GM19240 (cell line): ENCODE data around the genes KIF5C, LYPD6 and RIF1.

- RRBS = no CpG with 5 or more reads among the region's 5 CpGs
Measured at GRCh38 chr2:148705229-148705932, 60.8 kb downstream of the EPC2 start.

DNA sequence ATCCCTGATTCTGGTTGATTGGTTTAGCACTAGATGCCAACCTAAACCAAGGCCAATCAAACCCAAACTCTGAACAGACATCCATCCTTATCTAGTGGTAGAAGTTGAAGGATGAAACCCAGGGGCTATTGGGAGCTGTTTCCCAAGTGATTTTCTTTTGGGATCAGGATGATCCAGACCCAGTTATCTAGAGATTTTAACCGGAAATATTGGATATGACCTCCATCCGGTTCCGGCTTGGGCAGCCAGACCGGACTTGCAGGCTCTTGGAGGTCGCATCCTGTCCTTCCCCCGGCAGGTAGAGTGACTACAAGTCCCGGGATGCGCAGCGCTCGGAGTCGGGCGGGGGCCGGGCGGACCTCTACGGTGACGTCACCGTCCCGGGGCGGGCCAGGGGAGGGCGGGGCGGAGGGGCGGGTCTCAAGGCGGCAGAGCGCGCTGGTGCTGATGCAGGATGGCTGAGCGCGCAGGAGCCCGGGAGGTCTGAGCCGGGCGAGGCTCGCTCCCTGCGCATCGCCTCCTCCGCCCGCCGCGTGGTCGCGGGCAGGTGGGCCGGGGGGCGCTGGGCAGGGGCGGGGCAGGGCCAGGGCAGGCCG lies at the start of gene KIF5C:
Gene KIF5C, plus strand, starts transcription at position 431 of the 596 bp plus-strand sequence.
- RRBS = 2% methylated on average over 25 of the region's 43 CpGs

DNA sequence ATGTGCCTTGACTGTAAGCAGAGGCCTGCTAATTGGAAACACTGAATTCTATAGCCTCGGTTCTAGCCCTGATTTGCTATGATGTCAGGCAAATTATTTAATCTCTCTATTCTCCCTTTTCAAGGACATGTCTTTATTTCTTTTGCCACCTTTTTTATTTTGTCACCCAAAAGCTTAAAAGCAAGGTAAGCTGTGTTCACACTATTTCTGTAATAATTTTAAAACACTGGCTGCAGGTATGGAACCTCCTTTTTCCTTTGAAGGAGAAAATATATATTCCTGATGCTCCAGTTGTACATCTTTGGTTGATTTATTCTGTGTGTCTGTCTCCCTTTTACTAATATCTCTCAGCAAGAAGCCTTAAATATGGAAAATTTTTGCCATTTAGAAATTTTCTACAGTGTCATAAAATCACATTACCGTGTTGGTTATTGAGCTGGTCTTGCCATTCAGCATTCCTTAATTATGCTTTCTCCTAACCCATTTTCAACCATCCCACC lies 47.3 kb downstream of the KIF5C start:
- RRBS = no CpG with 5 or more reads among the region's 2 CpGs

GRCh38 chr2:149037758-149038265 lies 687 bp upstream of the LYPD6B start:
- RRBS = no CpG with 5 or more reads among the region's 10 CpGs

- RRBS = 2% methylated on average over 59 of the region's 105 CpGs
Measured at GRCh38 chr2:149329765-149330912, at the start of gene LYPD6. LYPD6 (plus strand) TSS chr2:149330587.

DNA sequence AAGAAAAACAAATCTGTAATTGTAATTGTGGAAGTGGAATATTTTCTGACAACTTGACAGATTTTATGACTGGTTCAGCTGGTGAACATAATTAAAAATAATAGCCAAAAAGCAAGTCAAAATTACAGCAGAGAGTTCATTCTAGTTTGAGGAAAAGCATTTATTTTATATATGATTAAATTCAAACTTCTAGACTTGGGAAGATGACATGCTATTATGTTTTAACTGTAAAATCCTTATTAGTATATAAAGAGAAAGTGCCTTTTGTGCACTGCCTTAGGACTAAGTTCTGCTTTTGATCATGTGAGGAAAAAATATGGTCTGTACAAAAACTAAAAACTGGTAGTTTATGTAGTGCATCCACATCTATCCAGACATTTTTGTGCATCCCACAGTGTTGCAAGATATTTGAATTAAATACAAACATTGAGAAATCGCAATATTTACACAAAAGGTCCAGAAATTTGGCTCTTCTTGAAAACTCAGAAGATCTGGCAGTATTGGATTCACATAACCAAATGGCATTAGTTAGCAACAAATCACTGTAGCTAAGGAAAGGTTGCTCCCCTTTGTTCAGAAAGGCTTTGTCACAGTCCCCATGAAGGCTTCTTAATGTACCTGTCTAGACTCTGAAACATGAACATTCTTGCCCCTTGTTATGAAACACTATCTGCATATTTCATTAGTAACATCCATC lies 2.4 kb downstream of the MMADHC start:
- RRBS = no CpG with 5 or more reads among the region's 1 CpG

- RRBS = no CpG with 5 or more reads among the region's 2 CpGs
Measured at GRCh38 chr2:149868582-149869018, 281.0 kb upstream of the MMADHC start.

DNA sequence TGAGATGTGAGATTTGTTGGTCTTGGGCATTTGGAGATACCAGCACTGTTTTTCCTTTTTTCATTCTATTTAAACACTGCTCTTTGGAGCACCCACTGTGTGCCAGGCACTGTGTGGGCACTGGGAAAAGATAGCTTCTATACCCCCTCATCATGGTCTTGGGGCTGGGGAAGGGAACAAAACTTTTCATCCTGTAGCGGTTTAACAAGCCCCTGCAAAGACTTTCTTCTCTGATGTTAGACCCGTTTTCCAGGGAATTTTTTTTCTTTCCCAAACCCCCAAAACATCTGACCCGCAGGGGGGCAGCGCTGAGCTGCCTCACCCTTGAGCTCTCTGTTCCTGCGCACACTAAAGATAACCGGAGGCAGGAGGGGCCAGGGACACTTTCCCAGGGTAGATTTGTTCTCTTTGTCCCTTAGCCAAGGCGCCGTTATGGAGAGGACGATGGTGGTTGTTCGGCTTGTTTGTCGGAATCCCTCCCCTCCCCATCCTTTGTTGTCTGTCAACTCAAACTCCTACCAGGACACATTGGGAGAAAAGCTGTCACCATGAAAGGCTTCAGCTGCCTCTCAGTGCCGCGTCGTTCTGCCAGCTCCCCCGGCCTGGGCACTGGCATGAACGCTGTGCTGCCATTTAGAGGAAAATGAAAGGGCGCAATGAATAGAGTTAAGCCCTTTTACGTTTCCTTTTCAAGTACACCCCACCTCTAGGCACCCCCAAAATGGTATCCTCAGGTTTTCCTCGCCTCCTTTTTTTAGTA lies 62.4 kb downstream of the RND3 start:
- RRBS = no CpG with 5 or more reads among the region's 19 CpGs

DNA sequence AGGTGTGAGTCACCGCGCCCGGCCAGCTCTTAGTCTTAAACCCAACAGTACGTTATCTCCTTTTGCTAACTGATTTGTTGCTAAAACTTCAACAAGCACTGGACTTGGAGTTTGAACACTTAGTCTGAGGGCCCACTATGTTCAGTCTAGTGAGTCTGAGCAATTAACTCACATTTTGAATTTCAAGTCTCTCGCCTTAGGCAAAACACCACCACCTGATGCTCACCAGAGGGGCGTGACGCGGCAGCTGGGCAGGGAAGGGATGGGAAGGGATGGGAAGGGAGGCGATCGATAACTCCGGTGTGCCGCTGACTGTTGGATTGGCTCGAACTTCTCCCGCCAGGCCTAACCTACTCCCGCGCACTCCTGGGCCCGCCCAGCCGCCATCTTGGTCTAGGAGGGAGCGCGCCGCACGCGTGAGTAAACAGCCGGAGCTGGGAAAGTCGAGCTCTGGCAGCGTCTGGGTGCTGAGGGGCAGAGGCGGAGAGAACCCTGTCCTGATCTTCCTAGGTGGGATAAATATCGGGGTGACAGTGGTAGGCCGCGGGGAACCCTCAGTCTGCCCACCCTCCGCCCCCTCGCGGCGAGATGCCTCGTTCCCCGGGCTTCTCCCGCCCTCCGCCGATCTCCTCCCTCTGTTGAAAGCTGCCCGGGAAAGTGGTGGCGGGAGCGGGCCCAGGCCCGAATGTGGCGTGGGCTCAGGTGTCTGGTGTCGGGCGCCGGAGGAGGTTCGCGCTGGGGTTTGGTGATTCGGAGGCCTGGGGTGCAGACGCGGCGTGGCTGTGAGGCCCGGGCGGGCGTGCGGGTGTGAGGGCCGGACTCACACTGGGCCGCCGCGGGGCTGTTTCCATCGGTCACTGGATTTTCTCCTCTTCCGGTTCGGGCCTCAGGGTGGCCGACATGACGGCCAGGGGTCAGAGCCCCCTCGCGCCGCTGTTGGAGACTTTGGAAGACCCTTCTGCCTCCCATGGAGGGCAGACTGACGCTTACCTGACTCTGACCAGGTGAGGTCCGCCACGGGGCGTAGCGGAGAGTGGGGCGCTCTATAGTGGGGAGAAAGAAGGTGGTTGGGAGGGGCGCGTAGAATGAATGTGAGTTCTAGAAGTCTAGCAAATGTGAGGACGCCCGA lies at the start of gene RIF1:
Gene RIF1, plus strand, starts transcription at position 379 of the 1,129 bp plus-strand sequence.
- RRBS = 3% methylated on average over 25 of the region's 79 CpGs

GRCh38 chr2:151462132-151462365 lies 52.3 kb downstream of the RIF1 start:
- RRBS = no CpG with 5 or more reads among the region's 3 CpGs

DNA sequence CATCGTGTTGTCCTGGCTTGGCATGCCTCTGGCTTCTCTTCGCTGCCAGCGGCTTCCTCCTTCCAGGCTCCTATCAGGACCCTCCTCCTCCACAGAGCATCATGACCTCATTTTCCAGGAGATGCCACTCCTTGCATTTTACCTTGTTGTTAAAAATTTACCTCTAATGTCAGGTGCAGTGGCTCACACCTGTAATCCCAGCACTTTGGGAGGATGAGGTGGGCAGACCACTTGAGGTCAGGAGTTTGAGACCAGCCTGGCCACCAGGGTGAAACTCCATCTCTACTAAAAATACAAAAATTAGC lies 35.8 kb upstream of the NEB start:
- RRBS = no CpG with 5 or more reads among the region's 3 CpGs

- RRBS = no CpG with 5 or more reads among the region's 3 CpGs
Measured at GRCh38 chr2:151805176-151805866, 22.9 kb downstream of the ARL5A start.

GRCh38 chr2:151806200-151807043 lies 21.8 kb downstream of the ARL5A start:
- RRBS = no CpG with 5 or more reads among the region's 6 CpGs

GRCh38 chr2:151826488-151827306 lies 1.5 kb downstream of the ARL5A start:
- RRBS = no CpG with 5 or more reads among the region's 7 CpGs

DNA sequence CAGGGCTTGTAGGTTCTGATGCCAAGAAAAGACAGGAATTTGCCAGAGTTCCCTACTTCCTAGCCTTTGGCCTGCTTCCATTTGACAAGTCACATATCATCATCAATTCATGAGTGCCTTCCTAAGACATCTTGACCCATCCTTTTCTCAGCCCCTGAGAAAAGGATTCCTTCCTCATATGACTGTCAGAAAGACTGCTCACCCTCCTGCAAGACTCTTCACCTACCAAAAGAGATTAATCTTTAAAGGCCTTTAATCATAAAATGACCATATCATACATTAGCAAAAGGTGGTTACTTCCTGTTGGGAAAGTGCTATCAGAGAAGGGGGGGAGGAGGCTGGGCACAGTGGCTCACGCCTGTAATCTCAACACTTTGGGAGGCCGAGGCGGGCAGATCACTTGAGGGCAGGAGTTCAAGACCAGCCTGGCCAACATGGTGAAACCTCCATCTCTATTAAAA lies 3.3 kb downstream of the STAM2 start:
- RRBS = no CpG with 5 or more reads among the region's 3 CpGs

DNA sequence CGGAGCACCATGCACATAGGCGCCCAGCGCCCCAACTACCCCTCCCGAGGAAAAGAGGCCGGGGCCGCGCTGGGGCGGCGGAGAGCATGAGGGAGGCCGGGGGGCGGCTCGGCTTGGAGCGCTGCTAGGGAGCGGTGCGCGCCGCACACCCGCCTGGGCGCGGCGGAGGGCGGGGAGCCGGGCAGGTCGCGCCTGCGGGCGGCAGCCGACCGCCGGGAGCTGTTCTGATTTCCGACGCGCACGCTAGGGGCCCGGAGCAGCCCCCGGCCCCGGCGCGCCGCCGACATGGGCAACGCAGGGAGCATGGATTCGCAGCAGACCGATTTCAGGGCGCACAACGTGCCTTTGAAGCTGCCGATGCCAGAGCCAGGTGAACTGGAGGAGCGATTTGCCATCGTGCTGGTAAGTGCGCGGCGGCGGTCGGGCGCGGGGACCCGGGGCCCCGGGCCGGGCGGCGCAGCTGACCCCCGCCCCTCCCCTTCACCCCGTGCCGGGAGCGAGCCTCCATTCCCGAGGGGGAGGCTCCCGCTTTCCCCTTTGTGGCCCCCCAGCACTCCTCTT lies 425 bp downstream of the FMNL2 start:
- RRBS = 3% methylated on average over 35 of the region's 67 CpGs

DNA sequence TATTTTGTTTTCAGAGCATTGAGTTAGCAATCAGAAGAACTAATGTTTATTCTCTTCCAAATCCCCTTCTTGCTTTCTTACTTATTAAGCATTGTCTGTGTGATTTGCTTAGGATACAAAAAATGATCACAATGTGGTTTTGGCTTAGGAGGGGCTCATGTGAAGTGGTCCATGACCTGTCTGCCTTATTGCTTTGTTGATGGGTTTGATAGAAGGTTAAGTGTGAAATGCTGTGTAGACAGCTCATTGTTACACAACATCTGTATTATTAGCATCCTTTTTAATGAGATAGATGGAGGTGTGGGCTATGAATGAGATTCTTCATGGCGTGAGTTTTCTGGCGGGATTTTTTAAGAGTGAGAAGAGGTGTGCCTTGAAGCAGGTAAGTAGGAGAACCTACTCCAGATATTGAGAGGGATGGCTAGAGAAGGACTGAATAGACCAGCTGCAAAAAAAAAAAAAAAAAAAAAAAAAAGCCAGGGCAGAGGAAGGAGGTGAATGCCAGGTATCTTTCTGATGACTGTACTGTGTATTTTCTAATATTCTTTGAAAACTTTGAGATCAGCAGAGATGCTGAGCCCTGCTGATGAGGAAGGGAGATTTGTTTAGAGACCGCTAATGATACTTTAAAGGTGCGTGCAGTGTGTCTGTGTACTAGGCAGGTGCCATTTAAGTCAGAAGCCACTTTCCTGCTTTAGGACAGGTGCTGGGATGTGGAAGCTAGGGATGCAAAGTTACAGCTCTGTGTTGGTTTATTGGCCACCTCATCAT lies 43.7 kb downstream of the FMNL2 start:
- RRBS = no CpG with 5 or more reads among the region's 4 CpGs

GRCh38 chr2:152390891-152391458 lies 56.0 kb downstream of the FMNL2 start:
- RRBS = no CpG with 5 or more reads among the region's 2 CpGs

GRCh38 chr2:152396656-152397086 lies 61.7 kb downstream of the FMNL2 start:
- RRBS = no CpG with 5 or more reads among the region's 1 CpG

DNA sequence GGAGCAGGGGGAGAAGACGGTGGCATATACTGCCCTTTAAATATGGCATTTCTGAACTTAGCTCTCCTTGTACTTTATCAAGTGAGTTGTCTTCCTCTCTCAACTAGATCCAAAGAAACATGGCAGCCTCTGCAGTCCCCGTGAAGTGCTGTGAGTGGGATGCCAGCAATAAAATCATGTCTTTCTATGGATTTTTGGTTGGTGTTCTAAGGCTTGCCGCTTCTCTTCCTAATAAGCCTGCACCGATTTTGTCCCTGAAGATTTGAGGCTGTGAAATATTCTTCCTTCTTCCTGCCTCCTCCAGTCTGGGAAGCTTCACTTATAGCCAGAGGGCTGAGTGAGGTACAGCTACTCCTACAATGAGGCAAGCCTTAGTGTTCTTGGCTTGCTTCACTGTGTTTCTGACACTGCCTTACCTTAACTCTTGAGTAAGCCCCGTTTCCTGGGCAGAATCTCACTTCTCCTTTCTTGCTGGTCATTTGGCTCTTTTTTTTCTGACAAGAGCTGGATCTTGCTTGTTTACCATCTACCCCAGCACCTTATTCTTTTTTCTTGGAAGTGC lies 131.8 kb downstream of the FMNL2 start:
- RRBS = no CpG with 5 or more reads among the region's 5 CpGs